Pericardium fibroblast (primary cell): ENCODE results near the gene ANXA2.

GRCh38 chr15:59676027-59677375 is 12.6 kb downstream of the BNIP2 start:
- RAMPAGE, long total RNA, result no peak

DNA sequence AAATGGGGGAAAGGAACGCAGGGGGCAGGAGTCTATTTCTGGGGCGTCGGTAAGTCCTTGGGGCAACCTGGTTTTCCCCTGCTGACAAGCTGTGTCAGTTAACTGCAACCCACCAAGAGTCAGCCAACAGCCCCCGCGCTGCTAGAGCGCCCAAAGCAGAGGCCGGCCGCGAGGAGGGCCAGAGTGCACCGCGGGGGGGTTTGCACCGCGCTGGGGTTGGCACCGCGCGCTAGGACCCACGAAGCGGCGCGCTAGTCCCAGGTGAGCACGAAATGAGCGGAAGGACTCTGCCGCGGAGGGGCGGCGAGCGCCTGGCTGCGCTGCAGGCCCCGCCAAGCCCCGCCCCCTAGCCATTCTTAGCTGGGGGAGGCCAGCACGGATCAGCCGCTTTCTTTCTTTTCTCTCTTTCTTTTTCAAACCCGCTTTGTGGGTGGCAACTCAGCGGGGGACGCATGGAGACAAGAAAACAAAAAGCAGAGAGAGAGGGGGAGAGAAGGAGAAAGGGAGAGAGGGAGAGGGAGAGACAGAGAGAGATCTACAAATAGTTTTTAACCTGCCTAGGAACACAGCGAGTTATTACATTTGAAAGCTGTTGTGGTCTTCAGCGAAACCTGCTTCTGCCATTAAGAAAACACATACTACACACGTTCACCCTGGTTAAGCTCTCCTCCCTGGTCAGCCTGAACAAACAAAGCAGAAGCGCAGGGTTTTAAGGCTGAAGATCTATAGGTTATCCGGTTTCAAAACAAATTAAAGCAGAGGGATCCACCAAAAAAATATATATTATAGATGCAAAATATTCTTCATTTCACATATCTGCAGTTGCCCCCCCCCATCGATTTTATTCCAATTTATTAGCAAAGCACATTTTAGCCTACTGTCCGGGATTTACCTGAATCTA is 6.9 kb upstream of the FOXB1 start:
- RAMPAGE, long total RNA, result no peak

DNA sequence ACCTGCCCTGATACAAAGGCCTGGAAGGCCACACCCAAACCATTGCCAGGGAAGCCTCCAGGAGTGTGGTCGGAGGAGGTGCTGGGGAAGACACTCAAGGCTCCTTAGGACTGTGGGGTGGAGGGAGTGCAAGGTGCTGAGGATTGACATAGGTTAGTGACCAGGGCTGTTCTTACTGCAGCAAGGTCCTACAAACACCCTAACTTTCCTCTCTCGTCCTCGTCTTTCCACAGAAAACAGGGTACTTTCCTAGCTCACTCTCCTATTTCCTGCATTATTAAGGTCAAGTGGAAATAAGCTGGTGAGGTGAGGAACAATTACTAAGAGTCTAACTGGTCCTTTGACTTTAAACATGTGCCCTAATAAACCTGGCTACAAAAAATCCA is 50.0 kb downstream of the ANXA2 start:
- RAMPAGE, long total RNA, result no peak

GRCh38 chr15:60389210-60389980 is 8.4 kb downstream of the ANXA2 start:
- RAMPAGE, long total RNA, result no peak

- RAMPAGE, long total RNA, result start-site peak on the minus strand at chr15:60397975-60397988, 19,047 and 18,007 reads in 2 replicates
Measured at GRCh38 chr15:60397328-60398385, at the start of gene ANXA2. TSS of gene ANXA2 (minus strand) at chr15:60397986.

- RAMPAGE, long total RNA, result no peak
Measured at GRCh38 chr15:60419895-60420212, 22.1 kb upstream of the ANXA2 start.

DNA sequence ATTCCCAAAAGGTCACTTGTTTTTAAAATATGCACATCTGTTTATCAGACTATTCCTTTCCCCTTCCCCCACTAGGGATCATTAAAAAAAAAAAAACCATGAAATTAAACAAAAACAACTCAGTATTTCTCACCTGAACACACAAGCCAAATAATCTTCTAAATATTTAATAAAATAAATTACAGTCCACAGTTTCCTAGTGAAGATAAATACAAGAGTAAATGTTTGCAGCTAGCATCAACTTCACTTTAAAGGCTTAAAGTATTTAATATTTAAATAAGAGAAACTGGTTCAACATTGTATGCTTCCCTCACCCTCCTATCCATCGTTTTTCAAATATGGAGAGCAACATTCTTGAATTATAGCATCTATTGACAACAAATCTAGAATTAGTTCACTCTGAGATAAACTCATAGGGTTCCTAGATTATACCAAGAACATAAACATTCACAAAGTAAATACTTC is 16.9 kb upstream of the ICE2 start:
- RAMPAGE, long total RNA, result no peak

GRCh38 chr15:60517983-60518460 is 39.1 kb upstream of the ICE2 start:
- RAMPAGE, long total RNA, result no peak

GRCh38 chr15:60704010-60704552 is 225.1 kb upstream of the ICE2 start:
- RAMPAGE, long total RNA, result no peak

DNA sequence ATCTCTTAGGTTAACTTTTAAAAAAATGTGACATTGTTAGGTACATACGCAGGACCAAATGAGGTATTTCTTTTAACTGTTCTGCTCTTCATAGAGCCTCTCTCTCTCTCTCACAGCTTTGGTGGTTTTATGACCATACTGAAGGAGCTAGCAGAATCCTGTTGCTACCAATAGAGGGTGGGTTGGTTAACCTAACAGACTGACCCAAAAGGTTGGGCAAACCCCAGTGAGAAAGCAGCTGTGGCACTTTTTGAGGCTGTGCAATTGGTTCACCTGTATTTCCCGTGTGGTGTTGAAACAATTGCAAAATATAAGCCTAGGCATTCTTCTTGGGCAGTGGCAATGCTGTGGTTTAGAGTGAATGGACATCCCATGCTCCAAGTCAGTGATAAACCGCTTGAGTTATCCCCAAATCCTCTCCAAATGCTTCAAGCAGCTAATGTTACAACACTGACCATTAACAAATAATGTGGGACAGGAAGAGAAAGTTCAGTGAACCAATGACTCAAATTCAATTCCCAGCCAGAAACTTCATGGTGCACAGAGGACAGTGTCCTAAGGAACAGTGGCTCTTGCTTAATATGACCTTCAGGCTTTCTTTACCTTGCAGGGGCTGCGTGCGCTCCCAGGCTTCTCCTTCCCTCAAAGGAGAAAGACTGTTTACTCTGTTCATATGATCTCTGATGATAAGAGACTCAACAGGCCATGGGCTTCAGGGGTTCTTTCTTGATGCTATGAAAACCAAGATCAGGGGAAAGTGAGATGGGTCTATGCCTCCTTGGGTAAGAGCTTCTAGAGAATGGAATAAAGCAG is 262.0 kb upstream of the ICE2 start:
- RAMPAGE, long total RNA, result no peak

DNA sequence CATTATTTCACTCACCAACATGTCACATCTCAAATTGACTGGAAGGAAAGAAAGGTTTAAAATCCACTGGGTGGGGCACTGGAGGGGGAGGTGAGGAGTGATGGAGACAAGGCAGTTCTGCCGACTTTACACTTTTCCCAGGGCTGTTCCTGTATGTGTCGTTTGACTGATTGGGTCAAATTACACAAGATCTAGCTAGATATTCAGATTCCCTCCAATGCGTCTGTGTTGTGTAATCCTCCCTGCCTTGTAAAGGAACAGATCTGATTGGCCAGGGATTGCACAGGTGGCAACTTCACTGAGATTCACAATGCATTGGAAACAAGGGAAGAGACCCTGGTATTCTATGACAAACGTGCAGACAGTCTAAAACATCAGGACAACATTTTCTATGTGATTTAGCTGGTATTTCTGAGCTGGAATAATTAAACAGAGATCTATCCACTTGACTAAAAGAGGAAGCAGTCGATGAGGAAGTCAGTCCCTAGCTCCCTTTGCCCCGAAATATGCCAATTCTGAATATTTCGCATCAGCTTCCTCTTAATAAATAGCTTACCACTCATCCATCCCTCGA is 313.0 kb downstream of the RORA start:
- RAMPAGE, long total RNA, result no peak

GRCh38 chr15:61032770-61033392 is 196.2 kb downstream of the RORA start:
- RAMPAGE, long total RNA, result no peak

DNA sequence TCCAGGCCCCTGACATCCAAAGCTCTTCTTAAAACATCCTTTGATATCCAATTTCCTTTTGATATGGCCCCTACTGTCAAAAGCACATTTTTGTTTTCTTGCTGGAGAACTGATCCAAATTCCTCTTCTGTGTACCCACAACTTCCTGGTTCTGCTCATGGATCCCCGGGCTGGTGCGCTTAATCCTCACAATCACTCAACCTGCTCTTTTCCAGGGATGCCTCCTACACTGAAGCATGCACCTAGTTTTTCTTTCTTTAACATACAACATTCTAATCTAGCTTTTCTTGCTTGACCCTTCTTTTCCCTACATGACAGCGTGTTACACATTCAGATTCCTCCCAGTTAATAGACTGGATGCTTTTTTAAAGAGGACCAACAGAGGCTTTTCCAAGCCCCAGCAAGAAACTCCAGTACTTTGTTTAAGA is 126.6 kb downstream of the RORA start:
- RAMPAGE, long total RNA, result no peak

GRCh38 chr15:61364698-61365544 is 135.8 kb upstream of the RORA start:
- RAMPAGE, long total RNA, result no peak

GRCh38 chr15:61827934-61828505 is 232.2 kb downstream of the VPS13C start:
- RAMPAGE, long total RNA, result no peak

GRCh38 chr15:61874796-61875144 is 185.5 kb downstream of the VPS13C start:
- RAMPAGE, long total RNA, result no peak

GRCh38 chr15:62302223-62302670 is 88.1 kb upstream of the TLN2 start:
- RAMPAGE, long total RNA, result no peak

- RAMPAGE, long total RNA, result no peak
Measured at GRCh38 chr15:62350527-62351001, 39.8 kb upstream of the TLN2 start.

GRCh38 chr15:62647009-62647635 is 256.8 kb downstream of the TLN2 start:
- RAMPAGE, long total RNA, result no peak

DNA sequence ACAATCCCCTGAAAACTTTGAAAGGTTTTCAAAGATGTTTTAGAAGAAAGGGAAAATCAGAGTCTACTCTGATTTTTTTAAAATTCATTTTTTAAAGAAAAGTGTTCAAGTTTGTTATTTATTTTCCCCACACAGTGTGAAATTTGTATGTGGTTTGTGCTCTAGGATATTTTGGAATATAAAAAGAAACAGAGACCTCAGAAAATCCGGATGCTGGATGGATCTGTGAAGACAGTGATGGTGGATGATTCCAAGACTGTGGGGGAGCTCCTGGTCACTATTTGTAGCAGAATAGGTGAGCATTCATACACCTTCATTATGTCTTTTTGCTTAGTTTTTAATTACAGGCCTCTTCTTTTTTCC is 261.5 kb downstream of the TLN2 start:
- RAMPAGE, long total RNA, result no peak